ENCODE results near the gene POGLUT1.

GRCh38 chr3:113742000-113742402 lies 4.0 kb downstream of the NAA50 start:
- PRO-cap, result no peak

DNA sequence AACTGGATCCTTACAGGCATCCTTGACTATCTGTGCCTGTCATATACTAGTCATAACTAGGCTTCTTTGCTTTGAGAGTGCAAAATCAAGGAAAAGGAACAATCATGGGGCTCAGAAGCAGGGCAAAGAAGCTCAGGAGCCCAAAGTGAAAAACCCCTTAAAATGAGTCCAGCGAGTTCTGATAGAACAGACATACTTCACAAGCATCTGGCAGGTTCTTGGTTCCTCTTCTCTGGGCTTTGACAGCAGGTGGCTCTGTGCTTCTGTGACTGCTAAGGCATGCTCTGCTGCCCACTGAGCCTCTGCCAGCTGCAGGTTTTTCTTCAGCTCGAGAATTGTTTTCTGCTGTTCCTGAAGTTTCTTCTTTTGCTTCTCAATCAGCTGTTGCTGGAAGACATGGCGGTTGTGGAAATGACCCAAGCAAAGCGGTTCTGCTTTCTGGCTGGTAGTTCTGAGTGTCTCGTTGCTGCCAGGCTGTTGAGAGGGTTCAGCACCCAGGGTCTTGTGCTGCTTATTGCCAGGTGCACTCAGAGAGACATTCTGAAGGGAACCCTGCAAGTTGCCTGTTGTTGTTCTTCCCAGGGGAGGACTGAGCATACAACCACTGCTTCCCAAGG lies 50.9 kb downstream of the CCDC191 start:
- PRO-cap, result no peak

GRCh38 chr3:114453770-114454190 lies 160.0 kb downstream of the TIGIT start:
- PRO-cap, result no peak

- PRO-cap, result no peak
Measured at GRCh38 chr3:114564952-114566186, 271.5 kb downstream of the TIGIT start.

DNA sequence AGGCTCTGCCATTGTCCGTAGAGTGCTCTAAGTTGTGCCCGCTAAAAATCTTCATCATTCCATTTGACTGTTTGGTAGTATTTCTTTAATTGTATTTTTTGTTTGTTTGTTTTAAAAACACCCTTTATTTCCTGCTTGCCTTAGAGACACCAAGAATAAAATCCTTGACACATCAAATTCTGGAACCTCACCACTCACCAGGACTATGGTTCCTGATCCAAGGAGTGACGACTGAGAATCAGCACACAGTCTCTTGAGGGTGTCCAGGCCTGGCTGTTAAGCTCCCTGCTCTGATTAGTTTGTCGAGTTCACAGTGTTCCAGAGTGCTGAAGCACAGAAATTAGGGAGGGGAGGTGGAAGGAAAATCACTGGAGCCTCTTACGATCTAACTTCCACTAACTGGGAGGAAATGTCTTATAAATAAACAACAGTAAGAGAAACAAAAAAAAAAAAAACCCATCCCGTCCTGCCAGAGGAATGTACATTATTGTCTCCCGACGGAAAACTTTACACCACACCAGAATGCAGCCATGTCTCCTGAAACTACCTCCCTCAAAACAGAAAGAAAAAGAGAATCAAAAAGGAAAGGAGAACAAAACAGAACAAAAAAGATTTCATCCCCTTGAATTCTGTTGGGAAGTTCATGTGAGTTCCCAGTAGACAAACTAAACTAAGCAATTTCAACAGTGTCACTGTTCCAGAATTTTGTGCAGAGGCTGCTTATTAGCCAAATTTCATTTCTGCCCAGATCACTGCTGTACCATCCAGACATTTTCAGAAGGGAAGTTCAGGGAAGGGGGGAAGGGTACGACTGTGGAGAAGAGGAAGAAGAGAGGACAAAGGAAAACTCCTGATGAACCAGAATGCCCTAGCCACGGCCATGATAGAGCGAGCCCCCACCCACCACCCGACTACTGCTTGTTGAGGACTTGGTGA lies 330.4 kb downstream of the TIGIT start:
- PRO-cap, result no peak

- PRO-cap, result no peak
Measured at GRCh38 chr3:114781917-114782434, 365.1 kb downstream of the ZBTB20 start.

DNA sequence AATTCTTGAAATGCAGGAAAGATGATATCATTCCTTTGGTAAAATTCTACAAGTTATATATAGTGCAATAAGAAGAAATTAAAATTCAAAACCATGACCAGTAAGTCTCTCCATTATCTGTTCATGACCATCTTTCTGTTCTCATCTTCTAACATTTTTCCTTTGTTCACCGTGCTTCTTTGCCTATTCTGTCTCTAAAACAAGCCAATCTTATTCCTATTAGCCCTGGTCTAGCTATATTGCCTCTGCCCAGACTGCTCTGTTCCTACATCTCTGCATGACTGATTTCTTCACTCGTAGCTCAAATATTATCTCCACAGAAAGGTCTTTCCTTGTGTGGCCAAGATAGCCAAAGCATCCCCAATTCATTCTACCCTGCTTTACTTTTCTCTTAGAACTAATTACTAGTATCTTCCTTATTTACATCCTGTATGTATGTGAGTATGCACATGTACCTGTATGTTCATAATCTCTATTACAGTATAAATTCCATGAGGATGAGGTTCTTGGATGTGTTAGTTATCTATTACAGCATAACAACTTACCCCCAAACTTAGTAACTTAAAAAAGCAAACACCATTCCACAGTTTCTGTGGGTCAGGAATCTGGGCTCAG lies 310.2 kb downstream of the ZBTB20 start:
- PRO-cap, result no peak

GRCh38 chr3:115066070-115066848 lies 80.8 kb downstream of the ZBTB20 start:
- PRO-cap, result no peak

- PRO-cap, result no peak
Measured at GRCh38 chr3:115165150-115165780, 18.2 kb upstream of the ZBTB20 start.

DNA sequence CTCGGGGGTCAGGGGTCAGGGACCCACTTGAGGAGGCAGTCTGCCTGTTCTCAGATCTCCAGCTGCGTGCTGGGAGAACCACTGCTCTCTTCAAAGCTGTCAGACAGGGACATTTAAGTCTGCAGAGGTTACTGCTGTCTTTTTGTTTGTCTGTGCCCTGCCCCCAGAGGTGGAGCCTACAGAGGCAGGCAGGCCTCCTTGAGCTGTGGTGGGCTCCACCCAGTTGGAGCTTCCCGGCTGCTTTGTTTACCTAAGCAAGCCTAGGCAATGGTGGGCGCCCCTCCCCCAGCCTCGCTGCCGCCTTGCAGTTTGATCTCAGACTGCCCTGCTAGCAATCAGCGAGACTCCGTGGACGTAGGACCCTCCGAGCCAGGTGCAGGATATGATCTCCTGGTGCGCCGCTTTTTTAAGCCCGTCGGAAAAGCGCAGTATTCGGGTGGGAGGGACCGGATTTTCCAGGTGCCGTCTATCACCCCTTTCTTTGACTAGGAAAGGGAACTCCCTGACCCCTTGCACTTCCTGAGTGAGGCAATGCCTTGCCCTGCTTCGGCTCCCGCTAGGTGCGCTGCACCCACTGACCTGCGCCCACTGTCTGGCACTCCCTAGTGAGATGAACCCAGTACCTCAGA lies 170.8 kb upstream of the ZBTB20 start:
- PRO-cap, result no peak

GRCh38 chr3:115518305-115518958 lies 104.9 kb upstream of the GAP43 start:
- PRO-cap, result no peak

DNA sequence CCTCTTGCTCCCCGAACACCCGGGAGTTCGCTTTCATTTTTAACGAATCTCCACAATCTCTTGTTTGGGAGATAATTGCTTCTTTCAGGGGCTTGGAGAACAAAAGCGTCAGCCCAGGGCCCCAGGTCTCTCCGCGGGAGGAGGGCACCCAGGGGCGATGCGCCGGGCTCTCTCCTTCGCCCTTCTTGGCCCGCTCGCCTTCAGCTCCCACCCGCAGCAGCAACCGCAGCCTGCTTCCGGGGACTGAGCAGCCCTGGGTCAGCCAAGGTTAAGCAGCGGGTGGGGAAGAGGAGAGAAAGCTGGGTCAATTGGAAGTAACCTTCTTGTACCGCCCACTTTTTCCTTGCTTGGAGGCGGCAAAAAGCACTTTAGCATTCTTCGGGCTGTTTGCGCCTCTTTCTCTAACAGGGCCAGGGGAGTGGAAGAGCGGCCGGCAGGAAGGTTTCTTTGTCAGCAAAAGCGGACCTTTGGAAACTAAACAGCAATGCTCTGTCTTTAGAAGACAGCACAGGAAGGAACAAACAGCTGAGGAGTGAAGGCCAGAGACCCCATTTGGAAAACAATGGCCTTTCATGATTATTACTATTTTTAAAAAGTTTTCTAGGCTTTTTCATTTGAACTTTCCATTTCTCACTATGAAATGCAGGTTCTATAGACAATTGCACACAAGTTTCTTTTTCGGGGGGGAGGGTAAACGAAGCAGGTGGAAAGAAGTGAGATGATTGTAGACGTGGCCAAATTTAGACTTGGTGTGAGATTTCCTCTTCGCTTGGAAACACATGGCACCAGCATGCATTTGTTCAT lies 35.6 kb downstream of the GAP43 start:
- PRO-cap, result bidirectional peak, plus-strand start at position 407 of the sequence, minus-strand start at position 238 of the sequence

DNA sequence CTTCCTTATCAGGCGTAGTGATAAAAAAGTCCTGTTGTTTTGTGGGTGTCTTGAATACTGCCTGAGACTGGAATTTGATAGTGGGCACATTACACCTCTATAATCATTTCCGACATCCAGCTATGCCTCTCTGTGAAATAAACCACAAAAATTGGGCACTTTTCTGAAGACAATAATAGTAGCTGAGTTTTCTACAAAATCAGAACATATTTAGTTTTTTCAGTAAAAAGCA lies 1059.8 kb upstream of the LSAMP start:
- PRO-cap, result no peak

DNA sequence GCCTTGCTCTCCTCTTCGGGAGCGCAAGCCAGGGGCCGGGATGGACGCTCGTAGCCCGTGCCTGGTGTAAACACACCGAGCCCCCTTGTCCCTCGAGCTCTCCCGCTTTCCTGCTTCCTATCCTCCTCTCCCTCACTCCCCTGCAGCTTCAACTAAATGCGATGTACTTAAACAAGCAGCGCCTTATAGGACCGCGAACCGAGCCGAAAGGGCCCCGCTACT lies 1037.3 kb downstream of the IGSF11 start:
- PRO-cap, result no peak

DNA sequence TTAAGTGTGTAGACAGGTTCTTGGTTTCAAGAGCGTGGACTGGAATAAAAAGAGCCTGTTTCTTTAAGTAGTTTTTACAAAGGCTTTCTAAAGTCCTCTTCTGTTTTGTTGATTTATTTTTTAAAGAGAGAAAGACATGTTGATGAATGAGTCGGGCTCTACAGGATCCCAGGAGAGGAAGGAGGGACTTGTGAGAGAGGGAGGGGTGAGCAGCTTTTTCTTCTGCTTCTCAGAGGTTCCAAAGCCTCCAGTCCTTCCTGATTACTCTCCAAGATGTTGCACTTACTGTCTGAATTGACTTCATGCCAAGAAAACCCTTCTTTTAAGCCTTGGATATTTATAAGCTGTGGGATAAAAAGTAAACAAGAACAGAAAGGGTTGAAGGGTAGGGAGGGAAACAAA lies 457.4 kb downstream of the IGSF11 start:
- PRO-cap, result no peak

DNA sequence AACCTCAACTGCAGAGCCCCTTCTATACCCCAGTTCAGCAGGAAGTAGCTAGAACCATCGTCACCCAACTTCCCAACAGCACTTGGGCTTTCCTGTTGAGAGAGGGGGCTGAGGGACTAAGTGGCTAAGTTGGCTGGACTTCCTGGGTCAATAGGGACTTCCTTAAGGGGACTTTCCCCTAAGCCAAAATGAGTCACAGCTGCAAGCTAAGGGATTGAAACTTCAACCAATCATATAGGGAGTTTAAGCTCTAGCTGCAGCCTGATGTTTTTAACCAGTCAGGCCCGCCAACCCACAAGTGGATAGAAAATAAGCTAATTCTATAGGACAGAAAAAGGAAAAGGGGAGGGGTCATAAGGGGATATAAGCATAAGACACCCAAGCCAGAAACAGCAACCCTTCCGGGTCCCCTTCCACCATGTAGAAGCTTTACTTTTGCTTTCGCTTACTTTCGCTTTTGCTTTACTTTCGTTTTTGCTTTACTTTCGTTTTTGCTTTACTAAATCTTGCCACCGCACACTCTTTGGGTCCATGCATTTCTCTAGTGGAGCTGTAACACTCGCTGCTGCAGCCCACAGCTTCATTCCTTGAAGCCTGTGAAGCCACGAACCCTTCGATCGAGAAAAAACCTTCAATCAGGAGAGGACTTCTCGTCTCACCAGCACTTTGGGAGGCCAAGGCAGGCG lies 182.9 kb downstream of the IGSF11 start:
- PRO-cap, result no peak

DNA sequence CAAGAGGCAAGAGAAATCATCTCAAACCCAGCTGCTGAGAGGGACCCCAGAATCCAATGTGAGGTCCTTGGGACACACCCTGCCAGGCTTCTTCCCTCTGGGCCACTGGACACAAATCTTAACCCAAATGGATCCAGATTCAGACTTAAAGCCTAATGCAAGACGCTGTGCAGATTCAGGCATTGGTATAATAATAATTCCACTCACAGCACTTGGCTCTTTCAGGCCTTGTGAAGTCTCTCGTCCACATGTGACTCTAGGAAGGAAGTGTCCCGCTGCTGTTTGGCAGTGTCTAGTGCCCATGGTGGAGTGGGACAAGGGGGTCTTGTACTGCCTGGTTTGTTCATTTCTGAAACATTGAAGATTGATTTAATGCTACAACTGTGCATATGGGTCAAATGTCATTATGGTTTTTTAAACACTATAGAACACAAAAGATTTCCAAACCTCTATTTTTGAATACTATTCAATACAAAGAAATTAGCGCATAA lies 14.3 kb upstream of the ARHGAP31 start:
- PRO-cap, result no peak

DNA sequence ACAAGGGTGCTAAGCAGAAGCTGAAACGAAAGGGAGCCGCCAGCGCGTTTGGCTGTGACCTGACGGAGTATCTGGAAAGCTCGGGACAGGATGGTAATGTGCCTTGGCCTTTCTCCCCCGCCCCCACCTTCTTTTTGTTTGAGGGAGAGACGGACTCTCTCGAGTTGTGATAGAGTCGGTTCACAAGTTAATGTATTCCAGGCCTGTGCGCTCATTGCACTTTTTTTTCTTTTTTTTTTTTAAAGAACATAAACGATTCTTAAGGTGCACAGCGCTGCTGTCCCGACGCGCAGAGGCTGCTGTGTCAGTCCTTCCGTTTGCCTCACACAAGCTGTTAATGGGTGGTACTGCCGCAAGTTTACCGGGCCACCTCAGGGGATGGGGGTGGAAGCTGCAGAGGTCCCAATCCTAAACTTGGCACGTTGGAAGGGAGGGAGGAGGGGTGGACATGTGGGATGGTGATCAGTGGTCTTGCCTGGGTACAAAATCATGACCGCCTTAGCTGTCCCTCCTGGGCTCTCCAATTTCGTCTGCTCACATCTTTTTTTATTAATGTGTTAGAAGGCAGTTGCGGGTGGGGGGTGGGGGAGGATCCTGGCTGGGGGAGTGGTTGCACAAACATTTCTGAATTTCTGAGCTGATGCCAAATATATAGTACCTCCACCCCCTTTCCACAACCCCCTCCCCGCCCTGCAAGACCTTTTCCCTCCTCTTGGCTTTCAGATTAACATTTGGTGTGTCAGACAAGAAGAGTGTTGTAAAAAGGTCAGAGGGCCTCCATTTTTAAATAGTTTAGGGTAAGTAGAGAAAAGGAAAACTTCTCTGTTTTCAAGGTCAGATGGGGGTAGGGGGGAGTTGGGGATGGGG lies 962 bp downstream of the ARHGAP31 start:
- PRO-cap, result bidirectional peak, plus-strand start at position 307 of the sequence, minus-strand start at position 333 of the sequence; unidirectional peak, minus-strand start at position 532 of the sequence

DNA sequence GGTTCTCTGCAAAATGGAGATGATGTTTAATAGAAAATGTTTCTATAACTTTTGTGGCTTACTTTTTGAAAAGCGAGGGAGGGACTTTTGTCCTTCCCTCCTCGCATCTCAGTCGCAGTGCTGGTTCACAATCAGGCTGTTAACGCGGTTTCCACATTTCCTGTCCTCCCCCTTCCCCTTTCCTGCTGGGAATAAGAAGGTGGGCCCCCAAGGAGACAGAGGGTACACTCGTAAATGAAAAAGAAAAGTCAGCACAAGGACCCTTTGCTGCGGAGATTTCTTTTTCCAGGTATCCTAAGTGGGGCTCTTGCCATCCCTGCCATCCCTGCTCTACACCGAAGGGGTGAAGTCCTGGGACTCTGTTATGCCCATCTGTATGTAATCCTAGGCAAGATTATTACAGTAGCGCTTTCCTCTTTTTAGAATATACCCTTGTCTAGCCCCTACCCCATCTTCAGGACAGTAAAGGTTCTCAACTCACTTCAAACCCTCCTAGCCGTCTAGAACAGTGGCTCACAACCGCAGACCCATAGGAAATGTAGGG lies 29.6 kb downstream of the ARHGAP31 start:
- PRO-cap, result no peak

GRCh38 chr3:119468719-119469050 lies at the start of gene POGLUT1:
POGLUT1 (plus strand) TSS chr3:119468963.
- PRO-cap, result bidirectional peak, plus-strand start at chr3:119468984, minus-strand start at chr3:119468836